ENCODE measurements around a stretch of chr9.

DNA sequence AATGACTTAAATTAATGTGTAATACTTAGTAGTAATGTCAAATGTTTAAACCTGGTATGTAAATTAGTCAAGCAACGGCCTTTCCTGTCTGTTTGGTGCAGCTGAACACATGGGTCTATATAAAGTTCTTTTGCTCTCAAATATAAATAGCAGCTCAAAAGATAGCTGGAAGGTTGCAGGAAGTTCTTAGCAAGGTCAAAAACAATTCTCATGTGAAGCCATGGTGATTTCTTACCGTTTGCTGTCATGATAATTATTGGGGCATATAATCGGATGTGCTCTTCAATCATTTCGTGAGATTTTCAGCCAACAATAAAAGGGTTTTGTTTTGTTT is 71.8 kb downstream of the PRKACG start:
- RRBS, result no CpG with 5 or more reads among the region's 4 CpGs

GRCh38 chr9:69035462-69035616 is 213 bp upstream of the FXN start:
- RRBS, result no CpG with 5 or more reads among the region's 3 CpGs

GRCh38 chr9:69120395-69120923 is 53.6 kb upstream of the TJP2 start:
- RRBS, result 2% methylated on average over 3 of the region's 22 CpGs

DNA sequence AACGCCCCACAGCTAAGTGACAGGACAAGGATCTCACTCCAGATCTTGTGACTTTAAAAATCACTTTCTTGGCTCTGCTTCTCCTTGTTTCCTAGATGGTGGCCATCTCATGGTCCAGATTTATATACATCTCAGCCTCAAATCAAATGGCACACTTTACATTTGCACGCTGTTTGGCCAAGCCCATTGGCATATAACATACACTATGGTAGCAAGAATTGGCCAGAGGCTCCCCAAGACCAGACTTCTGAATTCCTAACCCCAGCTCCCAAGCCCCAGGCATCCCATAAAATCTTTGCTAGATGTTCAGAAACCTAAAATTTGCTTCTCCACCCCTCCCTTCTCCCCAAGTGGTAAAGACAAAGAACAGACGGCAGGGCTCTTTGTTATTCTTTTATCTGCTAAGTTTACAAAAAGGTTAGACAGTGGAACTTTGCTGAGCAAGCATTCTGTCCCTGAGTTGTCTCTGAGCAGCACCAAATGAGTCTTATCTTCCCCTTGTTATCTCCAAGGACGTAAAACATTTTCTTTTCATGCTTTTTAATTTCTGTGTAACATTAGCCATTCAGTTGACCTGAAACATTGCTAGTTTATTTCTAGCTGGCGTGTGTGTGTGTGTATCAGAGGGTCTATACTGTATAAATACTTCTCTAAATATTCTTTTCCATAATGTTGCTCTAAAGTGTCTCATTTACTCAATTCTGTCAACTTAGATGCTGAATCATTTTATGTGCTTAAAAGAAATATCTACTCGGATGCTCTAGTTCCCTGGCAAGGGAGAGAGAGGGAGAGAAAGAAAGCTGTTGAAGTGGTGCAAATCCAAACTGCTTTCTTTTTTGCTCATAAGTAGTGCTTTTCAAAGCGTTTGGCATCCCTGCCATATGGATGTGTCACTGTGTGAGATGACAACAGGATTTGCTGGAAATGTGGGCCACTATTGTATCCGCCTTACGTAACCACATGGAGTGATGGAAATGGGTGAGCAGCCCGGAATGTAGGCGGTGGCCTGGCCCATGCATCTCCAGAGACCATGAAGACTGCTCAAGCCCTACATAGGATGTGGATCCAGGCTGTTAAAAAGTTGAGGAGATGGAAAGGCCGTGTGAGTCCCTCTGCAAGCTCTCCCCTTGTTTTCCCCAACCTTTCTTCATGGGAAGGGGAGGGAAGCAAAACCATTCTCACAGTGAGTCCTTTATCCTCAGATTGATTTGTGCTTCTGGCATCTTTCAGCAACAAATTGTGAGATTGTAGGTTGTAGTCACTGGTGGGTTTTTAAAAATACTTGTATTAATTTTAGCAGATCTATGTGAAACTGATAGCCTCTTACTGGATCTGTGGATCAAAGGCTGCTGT is 30.5 kb downstream of the TJP2 start:
- RRBS, result no CpG with 5 or more reads among the region's 12 CpGs

GRCh38 chr9:69247190-69247716 is 73.2 kb downstream of the TJP2 start:
- RRBS, result no CpG with 5 or more reads among the region's 6 CpGs

- RRBS, result no CpG with 5 or more reads among the region's 12 CpGs
Observed at GRCh38 chr9:69645316-69646011, 26.7 kb downstream of the APBA1 start.

- RRBS, result 1% methylated on average over 19 of the region's 45 CpGs
Observed at GRCh38 chr9:69672799-69673585, 821 bp upstream of the APBA1 start.

DNA sequence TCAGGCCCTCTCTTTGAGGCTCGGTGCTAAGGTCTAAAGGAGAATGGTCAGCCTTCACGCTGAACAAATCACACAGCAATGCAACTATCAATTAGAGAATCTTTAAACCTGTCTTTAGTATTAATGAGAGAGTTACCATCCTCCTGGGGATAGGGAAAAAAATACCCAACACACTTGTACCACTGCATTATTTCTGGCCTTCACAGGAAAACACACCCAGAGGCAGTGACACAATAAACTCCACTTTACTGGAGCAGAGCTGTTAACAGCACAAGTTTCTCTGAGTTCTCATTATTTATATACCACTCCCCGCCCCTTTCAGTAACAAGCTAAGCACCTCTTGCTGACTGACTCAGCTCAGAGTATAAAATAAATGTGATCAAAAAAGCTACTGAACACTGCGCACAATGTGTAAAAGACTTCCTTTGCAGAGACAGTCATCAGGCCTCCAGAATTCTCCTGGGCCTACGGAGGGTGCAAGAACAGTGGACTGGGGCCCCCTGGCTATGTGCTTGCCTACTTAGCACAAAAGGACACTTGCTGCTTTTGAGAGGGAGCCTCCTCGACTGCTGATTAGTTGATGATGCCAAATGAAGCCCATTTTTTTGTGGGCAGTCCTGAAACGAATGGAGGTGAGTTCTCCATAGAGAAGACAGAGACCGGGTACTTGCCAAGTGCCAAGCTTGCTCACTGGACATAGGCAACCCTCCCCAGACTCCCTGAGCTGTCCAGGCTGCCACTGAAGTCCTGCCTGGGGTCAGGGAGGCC is 21.5 kb downstream of the KLF9 start:
- RRBS, result no CpG with 5 or more reads among the region's 8 CpGs

DNA sequence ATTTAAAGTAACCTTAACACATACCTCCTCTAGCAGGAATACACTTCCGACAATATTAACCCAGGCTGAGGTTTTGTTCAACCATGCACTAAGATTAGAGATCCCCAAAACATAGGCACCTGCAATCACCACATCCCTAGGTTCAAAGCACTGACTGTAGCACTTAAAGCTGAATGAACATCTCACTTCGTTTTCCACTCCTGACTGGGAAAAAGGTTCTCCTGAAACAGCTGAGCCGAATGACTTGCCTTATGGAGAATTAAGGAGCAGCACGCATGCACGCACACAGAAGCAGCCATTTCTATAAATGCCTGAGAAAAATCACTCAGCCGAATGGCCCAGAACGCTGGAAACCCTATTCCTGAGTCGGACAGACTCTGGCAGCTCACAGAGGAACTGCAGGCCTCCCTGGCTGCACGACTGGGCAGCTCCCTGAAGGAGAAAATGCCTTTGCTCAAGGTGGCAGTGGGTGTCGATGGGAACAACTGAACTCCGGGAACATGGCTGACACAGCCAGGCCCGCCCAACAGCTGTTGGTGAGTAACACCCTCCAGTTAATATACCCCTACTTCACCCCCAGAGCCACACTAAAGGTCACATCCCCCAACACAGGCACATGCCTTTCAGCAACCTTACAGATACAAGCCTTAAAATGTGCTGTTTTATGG is 3.5 kb downstream of the KLF9 start:
- RRBS, result no CpG with 5 or more reads among the region's 12 CpGs

DNA sequence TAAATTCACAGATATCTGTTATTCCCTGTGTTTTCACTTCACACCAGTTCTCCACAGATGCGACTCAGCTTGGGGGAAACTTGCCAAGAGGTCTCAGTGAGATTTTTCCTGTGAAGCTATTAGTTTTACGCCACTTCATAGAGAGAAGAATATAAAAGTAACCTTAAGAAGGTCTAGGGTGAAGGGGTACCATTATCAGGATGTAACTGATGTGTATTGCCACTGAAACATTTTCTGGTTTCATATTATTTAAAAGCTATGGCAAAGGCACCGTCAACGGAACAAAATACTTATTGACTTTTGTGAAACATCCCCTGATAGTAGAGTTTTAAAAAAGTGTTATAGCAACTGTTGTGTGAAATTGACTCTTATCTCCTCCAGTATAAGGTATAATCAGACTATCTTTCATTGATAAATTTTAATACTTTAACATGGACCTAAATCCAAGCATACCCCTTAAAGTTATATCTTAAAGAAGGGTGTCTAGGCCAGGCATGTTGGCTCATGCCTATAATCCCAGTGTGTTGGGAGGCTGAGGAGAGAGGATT is 42.3 kb upstream of the KLF9 start:
- RRBS, result no CpG with 5 or more reads among the region's 4 CpGs

- RRBS, result no CpG with 5 or more reads among the region's 8 CpGs
Observed at GRCh38 chr9:70472731-70473297, 58.4 kb upstream of the KLF9 start.

- RRBS, result no CpG with 5 or more reads among the region's 1 CpG
Observed at GRCh38 chr9:70481539-70481815, 67.0 kb upstream of the KLF9 start.

DNA sequence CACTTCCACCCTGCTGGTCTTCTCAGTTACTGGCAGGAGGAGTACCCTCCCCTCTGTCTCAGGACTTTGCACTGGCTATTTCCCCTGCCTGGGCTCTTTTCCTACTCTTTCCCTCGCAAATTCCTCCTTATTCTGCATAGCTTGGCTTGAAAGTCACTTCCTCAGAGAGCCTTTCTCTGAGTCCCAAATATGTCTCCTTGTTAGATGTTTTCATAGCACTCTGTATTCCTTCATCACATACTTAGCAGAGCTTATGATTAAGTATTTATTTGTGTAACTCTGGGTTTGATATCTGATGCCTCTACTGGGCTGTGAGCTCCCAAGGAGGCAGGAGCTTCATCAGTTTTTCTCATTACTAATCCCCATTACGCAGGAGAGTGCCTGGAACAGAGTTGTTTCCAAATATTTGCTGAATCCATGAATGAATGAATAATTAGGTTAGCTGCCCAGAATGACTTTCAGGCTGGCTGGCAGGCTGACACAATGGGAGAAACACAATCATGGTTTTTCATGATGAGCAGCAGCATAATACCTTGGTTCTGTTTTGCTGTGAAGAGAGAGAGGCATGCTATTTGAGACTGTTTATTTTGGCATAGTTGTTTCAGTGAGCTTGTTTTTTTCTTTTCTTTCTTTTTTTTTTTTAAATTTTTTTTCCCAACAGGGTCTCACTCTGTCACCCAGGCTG is 160.0 kb upstream of the KLF9 start:
- RRBS, result no CpG with 5 or more reads among the region's 2 CpGs

DNA sequence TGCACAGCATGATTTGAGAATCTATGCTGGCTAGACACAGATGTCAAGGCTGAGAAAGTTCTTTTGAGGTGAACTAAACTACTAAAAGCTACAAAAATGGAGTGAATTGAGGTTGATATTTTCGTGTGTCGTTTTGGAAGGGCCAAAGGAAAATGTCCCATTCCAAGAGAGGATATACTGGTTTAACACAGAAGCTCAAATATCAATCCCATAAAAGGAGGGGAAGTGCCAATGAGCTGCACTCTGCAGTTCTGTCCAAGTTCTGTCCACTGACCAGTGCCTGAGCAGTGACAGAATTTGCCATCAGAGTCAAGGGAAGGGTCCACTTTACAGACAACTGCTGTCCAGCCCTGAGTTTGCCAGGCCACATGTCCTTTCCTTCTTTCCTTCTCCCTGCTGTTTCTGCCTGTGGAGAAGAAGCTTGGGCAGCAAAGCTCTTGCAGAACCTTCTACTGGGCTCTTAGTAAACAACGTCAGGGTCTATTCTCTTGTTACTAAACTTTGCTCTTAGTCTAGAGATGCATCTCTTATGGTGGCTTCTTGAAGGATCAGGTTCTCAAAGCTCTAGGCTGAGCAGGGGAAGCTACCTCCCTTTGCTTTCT is 198.9 kb upstream of the KLF9 start:
- RRBS, result no CpG with 5 or more reads among the region's 3 CpGs

DNA sequence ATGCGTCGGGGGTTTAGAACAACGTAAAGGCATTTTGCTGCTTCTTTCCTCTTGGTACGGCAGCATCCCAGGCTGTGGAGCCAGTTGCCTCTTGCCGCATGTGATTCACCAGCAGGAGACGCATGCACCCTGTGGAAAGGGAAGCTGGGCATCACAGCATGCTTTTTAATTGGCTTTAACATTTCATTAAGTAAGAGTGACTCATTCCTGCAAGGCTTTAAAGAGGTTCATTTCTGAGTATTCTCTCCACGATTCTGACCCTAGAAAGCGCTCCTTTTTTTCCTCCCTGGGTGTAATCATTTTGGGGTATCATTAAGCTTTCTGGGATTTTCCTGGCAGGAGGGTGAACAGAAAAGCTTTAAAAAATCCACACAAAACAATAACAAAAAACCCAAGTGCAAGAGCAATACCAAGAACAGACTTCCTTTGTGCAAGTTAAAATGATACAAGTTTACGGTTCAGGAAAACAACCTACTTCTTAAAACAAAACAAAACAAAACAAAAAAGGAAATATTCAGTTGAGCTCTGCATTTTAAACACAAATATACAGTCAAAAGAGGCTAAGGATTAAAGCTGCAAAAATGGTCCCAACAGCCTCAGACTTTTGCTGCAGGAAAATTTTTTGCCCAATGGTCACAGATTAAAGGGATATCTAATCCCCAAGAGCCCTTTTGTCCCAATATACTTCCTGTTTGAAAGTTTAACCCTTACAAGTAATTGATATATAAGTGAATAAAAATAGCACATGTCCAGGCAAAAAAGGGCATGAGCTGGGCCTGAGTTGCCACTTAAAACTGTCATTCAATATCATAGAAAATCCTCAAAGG is 84.2 kb downstream of the CEMIP2 start:
- RRBS, result no CpG with 5 or more reads among the region's 9 CpGs

- RRBS, result no CpG with 5 or more reads among the region's 12 CpGs
Observed at GRCh38 chr9:71689867-71690336, 78.4 kb downstream of the CEMIP2 start.

GRCh38 chr9:71744585-71745638 is 23.4 kb downstream of the CEMIP2 start:
- RRBS, result no CpG with 5 or more reads among the region's 17 CpGs

GRCh38 chr9:72042398-72042993 is 17.9 kb downstream of the C9orf57 start:
- RRBS, result no CpG with 5 or more reads among the region's 10 CpGs

GRCh38 chr9:72129246-72129632 is 20.0 kb upstream of the GDA start:
- RRBS, result no CpG with 5 or more reads among the region's 5 CpGs

DNA sequence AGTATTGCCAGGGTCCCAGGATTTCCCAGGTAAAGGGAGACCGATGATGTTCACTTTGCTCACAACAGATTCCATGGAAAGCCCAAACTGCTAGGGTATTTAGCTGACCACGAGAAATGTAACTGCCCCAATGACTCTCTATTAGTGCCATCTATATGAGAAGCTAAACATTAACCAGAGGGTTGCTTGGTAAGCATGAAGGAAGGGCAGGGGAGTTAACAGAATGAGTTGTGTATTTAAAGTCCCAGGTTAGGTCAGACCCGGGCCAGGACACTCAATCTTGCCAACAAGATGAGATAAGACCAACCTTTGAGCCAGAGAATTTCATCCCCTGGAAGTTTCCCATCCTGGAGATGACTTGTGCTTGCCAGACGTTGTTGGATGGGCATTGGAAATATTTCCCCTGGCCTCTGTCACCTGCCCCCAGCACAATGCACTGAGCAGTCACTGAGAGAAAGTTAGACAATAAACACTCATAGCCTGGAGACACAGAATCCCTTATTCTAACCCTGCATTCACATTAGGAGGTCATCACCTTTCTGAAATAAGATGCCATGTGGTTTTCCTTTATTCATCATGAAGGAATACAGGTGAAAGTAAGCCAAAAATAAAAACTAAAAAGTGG is 19.5 kb upstream of the GDA start:
- RRBS, result no CpG with 5 or more reads among the region's 4 CpGs

Measured in T47D (cell line).